HTERT-HM (cell line): ENCODE measurements around a stretch of chr15.

DNA sequence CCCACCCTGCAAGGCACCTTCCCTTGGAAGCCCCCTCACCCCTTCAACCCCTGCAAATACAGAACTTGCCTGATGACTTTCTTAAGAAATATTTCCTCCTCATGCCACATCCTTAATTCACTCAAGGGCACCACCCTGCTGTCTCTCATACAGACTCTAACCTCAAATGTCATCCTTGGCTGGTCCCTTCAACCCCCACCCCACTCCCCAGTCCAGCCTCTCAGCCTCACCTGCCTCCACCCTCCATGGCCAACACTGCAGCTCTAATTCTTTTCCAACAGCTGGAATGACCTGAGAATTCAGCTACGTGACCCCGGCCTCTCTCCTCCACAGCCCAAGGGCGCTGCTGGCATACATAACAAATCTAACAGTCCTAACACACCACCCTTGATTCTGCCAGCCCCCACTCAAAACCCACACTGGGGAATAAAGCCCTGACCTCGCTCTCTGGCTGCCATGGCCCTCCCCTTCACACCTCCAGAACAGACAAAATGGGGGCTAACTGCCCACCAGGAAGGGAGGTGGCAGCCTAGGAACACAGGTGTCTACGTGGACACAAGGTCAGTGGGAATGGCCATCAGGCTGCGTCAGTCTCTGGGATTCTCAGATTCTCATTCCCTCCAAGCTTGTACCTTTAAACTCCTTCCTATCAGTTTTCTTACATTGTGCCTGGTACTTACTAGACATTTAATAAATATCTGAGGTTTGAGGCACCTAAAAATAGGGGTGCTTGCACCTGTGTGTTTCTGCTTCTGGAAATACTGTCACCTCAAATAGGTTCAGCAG lies 2.0 kb downstream of the MYO5C start:
- RRBS = no CpG with 5 or more reads among the region's 6 CpGs

DNA sequence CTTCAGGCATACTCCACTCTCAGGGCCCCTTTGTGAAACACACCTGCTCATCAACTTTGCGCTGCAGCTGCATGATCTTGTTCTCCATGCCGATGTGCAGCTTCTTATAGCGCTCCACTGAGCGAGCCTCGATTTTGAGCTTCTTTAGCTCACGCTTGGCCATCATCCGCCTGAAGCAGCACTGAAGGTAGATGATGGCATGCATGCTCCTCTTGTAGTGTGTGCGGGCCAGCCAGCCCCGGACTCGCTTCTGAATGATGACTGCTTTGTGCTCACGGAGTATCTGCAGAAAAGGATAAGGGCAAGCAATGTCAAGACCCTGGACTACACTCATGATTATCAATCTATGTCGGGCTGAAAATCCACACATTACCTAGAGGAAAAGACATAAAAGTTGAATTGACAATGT lies 76.5 kb upstream of the MYO5C start:
- RRBS = no CpG with 5 or more reads among the region's 12 CpGs

GRCh38 chr15:52382968-52383599 lies 87.5 kb upstream of the MYO5C start:
- RRBS = no CpG with 5 or more reads among the region's 3 CpGs

GRCh38 chr15:52529583-52530127 lies 975 bp upstream of the MYO5A start:
- RRBS = no CpG with 5 or more reads among the region's 20 CpGs

DNA sequence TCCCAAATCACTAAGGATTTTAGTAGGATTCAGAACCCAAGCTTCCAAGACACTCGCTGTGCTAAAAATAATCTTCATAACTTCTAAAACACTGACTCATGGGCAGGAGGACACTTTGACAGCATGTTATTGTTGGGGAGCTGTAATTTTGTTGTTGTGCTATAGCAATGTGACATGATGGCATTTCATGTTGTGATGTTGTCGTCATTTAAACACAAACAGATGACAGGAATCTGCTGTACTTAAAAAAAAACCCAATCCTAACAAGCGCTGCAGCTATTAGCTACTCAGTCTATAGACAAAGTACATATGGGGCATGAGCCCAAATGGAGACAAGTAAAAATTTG lies 781 bp upstream of the ATOSA start:
- RRBS = no CpG with 5 or more reads among the region's 3 CpGs

- RRBS = 17% methylated on average over 35 of the region's 63 CpGs
These were observed 950 bp upstream of the ONECUT1 start for GRCh38 chr15:52790711-52791861.

- RRBS = 8% methylated on average over 17 of the region's 28 CpGs
These were observed 15.0 kb upstream of the ONECUT1 start for GRCh38 chr15:52805124-52805562.

DNA sequence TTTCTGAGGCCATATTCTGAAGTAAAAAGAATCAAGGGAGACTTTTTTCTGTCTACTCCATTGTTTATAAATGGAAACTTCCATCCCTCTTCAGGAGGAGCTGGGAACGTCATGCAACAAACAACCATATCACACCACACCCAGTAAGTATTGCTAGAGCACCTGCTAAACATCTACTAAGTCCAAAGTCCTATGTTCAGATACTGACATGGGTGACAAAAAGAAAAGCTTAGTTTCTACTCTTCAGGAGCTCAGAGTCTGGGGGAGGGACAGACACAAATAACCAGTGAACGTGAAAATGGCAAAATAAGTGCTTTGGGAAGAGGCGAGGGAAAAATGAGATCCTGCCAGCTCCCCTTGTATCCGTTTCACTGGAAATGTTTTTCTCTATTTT lies 324.9 kb upstream of the ONECUT1 start:
- RRBS = no CpG with 5 or more reads among the region's 4 CpGs

- RRBS = no CpG with 5 or more reads among the region's 7 CpGs
These were observed 32.1 kb upstream of the WDR72 start for GRCh38 chr15:53791628-53791847.

DNA sequence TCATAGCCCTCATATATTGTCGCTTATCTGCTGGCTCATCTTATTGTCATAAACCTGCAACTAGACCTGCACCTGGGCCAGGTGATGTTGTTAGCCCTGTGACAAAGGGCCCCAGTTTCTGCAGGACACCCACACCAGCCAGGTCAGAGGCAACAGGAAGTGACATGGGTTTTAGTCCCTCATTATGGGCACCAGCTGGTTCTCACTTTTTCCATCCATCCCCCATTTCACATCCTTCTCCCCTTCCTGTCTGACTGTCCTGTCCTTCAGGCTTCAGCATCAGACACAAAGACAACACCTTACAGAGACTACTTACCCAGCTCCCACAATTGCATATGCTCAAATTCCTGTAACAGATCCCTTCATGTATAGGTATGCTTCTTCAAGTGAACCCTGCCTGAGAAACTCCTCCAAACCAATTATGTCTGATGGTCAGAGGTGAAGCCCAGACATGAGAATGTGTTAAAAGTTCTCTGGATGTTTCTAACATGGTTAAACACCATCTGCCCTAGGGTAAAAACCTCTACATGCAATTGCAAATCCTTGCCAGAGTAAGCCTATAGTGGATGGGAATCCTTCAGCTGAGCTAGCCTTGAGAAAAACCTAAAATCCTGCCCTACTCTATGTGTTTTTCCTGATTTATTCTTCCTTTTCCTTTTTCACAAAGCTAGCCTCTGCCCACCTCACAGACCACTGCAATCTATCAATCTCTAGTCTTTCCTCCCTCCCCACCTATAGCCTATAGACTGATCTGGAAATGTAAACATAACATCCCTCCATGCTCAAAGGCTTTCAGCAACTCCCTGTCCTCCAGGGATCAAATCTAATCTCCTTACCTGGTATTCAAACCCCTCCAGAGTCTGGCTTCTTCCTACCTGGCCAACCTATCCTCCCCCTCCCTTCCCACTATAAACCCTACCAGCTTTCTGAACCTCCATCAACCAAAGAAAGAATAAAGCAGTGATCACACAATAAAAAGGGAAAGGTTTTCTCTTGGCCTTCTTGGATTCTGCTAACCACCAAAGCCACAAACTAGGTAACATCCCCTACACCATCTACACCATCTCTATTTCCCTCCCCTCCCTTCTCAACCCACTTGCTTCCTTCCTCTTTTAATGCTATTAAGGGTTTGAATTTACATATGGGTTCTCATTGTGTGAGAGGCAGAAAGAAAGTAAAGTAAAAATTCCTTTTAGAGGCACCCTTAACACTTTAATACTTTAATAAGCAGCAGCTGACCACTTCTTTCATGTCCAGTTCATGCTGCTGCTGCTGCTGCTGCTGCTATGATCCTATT lies 25.4 kb upstream of the RSL24D1 start:
- RRBS = no CpG with 5 or more reads among the region's 1 CpG

- RRBS = no CpG with 5 or more reads among the region's 3 CpGs
These were observed 34.6 kb downstream of the RAB27A start for GRCh38 chr15:55254928-55255414.

- RRBS = no CpG with 5 or more reads among the region's 2 CpGs
These were observed 24.1 kb downstream of the PIGB start for GRCh38 chr15:55343155-55343535.

DNA sequence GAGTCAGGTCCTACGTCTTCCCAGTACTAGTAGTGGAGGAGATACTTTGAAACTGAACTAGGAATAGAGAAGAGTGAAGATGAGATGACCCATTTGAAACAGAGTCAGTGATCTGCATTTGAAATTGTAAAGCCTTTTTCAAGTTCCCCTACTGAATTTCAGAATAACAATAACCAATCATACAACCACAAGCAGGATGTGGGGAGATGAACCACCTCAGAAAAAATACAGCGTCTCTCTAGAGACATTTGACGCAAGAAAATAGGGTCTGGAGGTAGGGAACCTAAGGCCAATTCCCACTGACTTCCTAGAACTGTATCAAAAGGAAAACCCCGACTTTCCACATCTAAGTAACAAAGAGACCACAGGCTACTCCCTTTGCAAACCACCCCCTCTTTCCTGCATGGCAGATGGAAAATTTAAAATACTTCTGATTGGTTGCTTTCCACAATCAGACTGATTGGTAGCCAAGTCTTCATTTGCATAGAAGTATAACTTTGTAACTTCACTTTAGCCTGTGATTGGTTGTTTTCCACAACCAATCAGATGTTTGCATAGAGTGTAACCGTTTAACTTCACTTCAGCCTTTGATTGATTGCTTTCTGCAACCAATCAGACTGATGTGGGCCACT lies 49.9 kb upstream of the NEDD4 start:
- RRBS = no CpG with 5 or more reads among the region's 5 CpGs

- RRBS = no CpG with 5 or more reads among the region's 10 CpGs
These were observed 104.5 kb downstream of the RFX7 start for GRCh38 chr15:56139115-56139605.

GRCh38 chr15:56245812-56246597 lies 2.3 kb upstream of the RFX7 start:
- RRBS = no CpG with 5 or more reads among the region's 16 CpGs

- RRBS = no CpG with 5 or more reads among the region's 7 CpGs
These were observed 1.3 kb downstream of the ZNF280D start for GRCh38 chr15:56731914-56732531.

- RRBS = no CpG with 5 or more reads among the region's 2 CpGs
These were observed 4.5 kb upstream of the ZNF280D start for GRCh38 chr15:56737702-56738362.

GRCh38 chr15:56772773-56773372 lies 39.6 kb upstream of the ZNF280D start:
- RRBS = no CpG with 5 or more reads among the region's 3 CpGs

GRCh38 chr15:56832188-56832581 lies 86.3 kb upstream of the TCF12 start:
- RRBS = no CpG with 5 or more reads among the region's 5 CpGs